Measurements from ENCODE around the gene NAPB.

DNA sequence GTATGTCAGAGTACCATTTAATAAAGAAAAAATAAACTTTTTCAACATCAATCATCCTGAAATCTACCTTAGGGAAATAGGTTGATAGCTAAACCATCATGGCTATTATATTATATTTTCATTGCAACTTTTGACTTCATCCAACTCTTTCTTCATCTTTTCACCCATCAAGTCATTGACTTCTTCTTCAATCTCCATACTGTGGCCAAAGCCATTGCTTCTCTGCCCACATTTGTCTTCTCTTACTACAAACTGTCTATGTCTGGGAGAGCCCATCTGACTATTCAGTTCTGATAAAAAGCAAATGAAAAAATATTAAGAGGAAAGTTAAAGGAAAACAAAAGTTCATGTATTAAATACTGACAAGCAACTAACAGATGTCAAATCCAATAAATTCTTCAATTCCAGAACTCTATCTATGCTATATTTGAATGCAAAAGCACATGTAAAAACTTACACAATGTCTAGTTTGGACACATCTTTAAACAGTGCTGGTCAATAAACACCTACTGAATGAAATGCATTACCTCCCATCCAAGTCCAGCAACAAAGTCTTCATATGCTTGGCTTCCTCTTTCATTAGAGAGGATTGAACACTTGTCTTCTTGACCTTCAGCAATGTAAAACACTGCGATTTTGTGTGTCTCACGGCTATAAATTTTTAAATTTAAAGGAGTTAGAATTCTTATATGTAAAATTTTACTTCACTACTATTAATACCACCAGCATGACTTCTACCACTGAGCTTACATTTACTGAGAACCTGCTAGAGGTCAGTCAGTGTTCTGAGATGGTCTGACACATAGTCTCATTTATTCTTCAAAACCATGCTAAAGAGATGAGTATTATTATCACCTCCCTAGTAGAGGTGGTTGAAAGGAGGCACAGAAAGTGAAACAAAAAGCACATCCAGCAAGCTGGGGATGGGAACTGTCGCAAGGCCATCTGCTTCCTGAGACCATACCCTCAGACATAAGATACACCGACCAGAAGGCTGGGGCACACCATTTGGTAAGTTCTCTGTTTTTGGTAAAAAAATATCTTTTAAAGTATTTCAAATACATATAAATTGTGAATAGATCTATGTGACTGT, 137.3 kb downstream of the INSM1 start:
- RRBS: no CpG with 5 or more reads among the region's 4 CpGs

GRCh38 chr20:20570629-20571331, 141.7 kb downstream of the RALGAPA2 start:
- RRBS: no CpG with 5 or more reads among the region's 2 CpGs

- RRBS: no CpG with 5 or more reads among the region's 9 CpGs
Observed at GRCh38 chr20:20683325-20683910, 29.0 kb downstream of the RALGAPA2 start.

GRCh38 chr20:20711456-20711678, 1.1 kb downstream of the RALGAPA2 start:
- RRBS: no CpG with 5 or more reads among the region's 3 CpGs

- RRBS: 5% methylated on average over 10 of the region's 18 CpGs
Observed at GRCh38 chr20:20711884-20712339, 532 bp downstream of the RALGAPA2 start.

- RRBS: no CpG with 5 or more reads among the region's 4 CpGs
Observed at GRCh38 chr20:20744349-20744788, 31.9 kb upstream of the RALGAPA2 start.

GRCh38 chr20:21159837-21160206, 33.9 kb downstream of the KIZ start:
- RRBS: no CpG with 5 or more reads among the region's 5 CpGs

- RRBS: no CpG with 5 or more reads among the region's 6 CpGs
Observed at GRCh38 chr20:21333549-21334221, 30.6 kb downstream of the XRN2 start.

DNA sequence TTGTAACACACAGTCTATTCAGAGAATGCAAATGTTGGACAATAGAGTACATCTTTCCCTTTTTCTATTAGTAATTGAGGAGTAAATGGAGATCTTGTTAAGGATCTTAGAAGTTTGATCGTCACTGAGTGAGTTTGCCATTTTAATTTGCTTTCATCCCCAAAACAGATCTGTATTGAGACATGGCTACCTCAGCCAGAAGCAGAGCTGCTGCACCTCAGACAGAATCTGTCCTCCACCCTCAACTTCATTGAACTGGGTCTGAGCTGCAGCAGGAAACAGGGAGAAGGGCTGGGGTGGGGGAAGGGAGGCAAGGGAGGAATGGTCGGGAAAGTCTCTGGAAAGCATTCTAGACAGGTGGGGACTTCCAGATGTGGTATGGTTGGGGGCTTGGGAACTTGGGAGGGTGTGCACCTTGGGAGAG, 13.4 kb downstream of the FOXA2 start:
- RRBS: no CpG with 5 or more reads among the region's 2 CpGs

DNA sequence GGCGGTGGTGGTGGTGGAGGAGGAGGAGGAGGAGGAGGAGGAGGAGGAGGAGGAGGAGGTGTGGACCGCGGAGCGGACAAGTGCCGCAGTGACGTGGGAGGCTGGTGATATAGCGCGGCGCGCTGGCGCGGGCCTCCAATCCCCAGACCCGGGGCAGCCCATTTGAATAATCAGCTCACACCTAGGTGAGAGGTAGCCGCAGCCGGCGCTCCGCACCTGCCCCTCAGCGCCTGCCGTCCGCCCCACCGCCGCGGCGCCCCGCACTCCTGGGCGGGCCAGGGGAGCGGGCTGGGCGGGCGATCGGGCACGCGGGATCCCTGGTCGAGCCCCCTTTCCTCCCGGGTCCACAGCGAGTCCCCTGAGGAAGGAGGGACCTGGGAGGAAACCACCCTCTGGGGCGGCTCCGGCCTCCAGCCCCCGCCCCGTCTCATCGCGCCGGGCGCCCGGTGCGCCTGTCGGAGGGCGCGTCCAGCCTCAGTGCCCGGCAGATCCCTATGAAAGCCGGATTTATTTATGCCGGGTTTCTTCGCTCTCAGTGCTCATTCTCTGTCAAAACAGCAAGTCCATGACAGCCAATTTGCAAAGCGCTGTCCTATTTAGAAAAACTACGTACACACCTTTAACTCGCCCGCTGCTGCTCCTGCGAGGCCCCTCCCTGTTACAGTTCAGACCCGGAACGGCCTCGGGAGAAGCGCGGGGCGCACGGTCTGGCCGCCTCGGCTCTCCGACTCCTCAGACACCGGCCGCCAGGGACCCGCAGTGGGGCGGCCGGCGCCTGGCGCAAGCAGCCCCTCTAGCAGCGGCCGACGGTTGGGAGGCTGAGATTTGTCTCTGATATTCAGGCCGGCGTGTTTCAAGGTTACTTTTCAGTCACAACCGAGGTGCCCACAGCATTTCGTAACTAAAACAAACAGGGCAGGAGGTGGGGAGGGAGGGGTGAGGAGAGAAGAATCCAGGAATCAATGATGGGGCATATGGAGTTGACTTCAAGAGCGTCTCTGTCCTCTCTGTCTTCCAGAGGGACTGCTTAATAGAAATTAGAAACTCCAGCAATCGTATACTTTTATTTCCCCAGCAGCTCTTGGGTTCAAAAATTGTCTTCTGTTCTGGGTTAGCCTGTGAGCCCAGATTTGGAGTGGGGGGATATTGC, 661 bp upstream of the FOXA2 start:
- RRBS: 7% methylated on average over 28 of the region's 83 CpGs

DNA sequence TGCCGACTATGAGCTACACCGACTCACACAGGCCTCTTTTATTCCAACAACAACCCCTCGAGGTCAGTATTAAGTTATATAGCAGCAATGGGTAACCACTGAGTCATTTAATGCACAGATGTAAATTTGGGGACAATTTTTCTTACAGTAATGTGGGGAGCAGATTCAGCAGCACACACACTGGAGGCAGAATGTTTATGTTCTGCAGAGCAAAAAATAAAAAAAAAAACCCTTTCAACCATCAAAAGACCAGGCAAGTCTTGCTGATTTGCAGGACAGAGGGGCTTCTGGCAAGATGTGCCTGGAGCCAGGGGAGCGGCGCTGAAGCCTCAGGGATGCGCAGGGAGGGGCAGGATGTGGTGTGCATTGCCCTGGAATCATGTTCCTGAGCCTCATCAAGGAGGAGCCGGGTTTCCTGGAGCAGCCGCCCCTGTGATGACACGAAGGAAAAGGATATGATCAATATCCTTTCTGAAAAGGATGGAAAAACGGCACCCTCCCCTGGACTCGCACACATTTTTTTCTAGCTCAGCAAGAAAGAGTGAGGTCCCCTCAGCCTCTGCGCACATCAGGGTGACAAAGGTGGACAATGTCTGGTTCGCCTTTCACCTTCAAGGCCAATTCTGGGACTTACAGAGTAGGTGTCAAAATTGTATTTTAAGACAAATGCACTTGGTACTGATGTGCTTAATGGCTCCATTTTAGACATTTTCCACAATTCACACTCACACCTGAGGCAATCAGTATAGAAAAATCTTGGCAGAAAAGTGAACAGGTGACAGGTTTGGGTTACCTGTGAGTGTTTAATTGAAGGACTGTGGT, 173.1 kb upstream of the SSTR4 start:
- RRBS: no CpG with 5 or more reads among the region's 13 CpGs

DNA sequence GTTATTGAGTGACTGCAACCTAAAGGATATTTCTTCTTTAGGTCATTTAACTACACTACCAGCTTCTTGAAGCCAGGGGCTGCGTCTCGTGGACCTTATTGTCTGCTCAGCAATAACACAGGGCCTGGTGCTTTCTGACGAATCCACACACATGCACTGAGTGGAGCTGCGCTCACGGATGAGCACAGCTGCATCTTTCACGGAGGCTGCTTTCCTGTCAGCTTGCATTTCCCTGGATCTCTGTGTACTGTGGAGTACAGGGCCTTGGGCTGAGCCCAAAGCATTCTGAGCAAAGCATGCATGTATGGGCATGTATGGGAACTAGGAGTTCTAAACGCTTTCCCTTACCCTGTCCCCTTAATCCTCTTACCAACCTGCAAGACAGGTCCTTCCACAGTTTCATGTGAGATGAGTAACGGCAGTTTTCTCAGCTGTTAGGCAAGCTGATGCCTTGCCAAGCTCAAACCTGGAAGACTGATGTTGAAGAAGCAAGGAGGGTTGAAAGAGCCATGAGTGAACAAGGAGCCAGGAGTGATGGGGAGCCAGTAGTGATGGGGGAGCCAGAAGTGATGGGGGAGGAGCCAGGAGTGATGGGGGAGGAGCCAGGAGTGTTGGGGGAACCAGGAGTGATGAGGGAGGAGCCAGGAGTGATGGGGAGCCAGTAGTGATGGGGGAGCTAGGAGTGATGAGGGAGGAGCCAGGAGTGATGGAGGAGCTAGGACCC, 14.3 kb upstream of the CD93 start:
- RRBS: no CpG with 5 or more reads among the region's 8 CpGs

- RRBS: no CpG with 5 or more reads among the region's 14 CpGs
Observed at GRCh38 chr20:23148729-23149996, 63.0 kb upstream of the CD93 start.

- RRBS: no CpG with 5 or more reads among the region's 9 CpGs
Observed at GRCh38 chr20:23149997-23150574, 64.0 kb upstream of the CD93 start.

DNA sequence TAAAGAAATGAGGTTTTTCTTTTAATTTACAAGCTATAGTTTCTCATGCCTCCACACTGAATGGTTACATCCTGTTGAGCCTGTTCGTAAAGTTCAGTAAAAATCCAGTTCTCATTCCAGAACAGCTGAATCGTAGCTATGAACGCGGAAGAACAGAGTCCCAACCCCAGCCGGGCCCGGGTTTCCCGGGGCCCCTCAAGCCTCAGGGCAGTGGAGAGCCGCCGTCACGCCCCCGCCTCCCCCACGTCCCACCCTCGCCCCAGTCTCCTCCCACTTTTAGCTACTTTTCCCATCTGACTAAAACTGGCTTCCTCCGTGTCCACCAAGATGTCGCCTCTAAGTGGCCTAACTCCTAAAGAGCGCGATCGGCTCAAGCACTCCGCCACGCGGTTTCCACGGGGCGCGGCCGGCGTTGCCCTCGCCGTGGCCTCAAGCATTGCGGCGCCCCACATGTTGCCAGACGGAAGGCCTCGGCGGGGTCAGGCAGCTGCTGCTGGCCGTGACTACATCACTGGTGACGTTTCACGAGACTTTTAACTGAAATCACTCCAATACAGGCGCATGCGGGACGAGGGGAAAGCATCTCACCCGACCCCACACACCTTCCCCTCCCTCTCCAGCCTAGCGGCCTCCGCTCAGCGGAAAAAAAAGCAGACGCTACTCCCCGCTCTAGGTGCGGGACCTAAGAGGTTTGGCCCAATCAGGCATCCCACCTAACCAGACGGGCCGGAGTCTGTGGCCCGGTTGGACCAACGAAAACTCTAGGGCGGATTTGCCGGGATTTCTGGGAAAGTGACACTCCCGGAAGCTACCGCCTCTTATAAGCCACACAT, 506 bp upstream of the NXT1 start:
- RRBS: 7% methylated on average over 3 of the region's 54 CpGs

DNA sequence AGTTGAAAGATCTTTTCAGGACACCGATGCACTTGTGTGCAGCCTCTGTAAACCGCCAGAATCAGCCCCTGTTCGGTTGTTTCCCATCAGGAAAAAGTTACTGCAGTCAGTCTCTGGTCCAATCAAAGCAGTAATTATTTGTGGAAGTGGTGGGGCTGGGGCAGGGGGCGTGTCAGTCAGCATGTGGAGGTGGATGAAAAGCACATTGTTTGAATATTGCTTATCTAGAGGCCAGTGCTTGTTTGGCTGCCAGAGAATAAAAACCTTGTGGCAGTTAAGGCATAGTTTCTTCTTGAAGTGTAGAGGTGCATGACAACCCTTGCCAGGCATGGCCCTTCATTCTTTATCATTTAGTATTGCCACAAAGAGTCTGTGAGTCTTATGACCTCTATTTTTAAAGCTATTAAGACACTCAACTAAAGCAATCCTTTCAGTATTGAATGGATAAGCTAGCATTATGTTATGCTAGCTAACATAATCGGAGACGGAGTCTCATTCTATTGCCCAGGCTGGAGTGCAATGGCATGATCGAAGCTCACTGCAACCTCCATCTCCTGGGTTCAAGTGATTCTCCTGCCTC, 2.7 kb upstream of the GZF1 start:
- RRBS: no CpG with 5 or more reads among the region's 7 CpGs

DNA sequence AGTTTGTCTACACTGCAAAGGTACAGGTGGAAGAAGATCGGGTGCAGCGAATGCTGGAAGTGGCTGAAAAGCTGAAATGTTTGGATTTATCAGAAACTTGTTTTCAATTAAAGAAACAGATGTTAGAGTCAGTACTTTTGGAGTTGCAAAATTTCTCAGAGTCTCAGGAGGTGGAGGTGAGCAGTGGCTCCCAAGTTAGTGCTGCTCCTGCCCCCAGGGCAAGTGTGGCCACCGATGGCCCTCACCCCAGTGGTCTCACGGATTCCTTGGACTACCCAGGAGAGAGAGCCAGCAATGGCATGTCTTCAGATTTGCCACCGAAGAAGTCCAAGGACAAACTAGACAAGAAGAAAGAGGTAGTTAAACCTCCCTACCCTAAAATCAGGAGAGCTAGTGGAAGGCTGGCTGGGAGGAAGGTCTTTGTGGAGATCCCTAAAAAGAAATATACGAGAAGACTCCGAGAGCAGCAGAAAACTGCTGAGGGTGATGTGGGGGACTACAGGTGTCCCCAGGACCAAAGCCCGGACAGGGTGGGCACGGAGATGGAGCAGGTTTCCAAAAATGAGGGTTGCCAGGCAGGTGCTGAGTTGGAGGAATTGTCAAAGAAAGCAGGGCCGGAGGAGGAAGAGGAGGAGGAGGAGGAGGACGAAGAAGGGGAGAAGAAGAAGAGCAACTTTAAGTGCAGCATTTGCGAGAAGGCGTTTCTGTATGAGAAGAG, 2.8 kb downstream of the GZF1 start:
- RRBS: no CpG with 5 or more reads among the region's 13 CpGs

GRCh38 chr20:23419769-23420895, 1.2 kb downstream of the NAPB start:
- RRBS: 3% methylated on average over 6 of the region's 62 CpGs

GRCh38 chr20:23421091-23421824, at the start of gene NAPB:
Gene NAPB (minus strand): TSS chr20:23421488.
- RRBS: 2% methylated on average over 17 of the region's 55 CpGs

DNA sequence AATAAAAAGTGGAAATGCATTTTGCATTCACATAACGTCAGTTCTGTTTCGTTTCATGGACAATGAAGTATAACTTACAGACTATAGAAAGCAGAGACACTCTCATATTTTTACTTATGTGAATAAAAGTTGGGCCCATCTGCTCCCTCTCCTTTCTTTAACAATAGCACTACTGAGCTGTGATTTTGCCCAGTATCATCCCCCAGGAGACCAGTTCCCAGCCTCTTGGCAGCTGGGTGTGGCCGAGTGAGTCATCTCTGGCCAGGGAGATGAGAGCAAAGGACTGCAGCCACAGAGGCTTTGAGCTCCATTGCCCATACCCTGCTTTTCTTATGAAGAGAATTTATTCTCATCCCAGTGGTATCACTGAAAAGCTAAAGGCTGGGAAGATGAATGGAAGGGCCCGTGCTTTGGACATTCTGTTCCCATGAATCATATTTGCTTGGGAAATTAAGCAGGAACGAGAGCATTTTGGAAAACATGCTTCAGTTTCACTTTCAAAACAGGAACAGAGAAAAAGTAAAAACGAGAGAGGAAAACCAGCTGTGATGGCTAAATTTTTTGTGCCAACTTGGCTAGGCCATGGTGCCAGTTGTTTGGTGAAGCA, 14.9 kb downstream of the CST3 start:
- RRBS: no CpG with 5 or more reads among the region's 6 CpGs